H4 (cell line): ENCODE results near the genes OR5P2 and OR5P3.

GRCh38 chr11:7573348-7574387, 59.9 kb downstream of the PPFIBP2 start:
- RAMPAGE, long total RNA = no peak

DNA sequence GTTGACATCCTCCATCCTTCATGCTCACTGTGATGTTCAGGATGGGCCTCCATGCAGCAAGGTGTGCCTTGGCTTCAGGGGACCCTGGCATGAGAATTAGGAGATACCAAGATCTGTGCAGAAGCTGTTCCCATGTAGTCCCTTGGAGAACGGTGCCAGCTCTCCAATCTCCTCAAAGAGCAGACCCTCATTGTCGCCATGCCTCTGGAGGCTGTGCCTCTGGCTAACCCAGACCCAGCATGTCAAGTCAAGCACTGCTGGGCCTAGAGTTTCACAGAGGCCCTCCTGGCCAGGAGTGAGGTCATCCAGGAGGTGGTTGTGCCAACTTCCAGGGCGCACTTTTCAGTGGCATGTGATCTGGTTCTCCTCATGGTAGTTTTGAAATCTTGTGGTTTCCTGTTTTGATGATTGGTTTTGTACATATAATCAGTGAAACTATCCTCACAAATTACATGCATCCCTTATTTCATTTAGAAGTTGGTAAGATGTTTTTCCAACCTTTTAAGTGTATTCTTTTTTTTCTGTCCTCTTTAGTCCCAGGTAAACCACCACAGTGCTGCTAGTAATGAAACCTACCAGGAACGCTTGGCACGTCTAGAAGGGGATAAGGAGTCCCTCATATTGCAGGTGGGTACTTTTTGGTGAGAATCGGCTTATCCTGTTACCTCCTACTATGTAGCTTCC, 78.9 kb downstream of the PPFIBP2 start:
- RAMPAGE, long total RNA = no peak

GRCh38 chr11:7672377-7672997, 813 bp downstream of the CYB5R2 start:
- RAMPAGE, long total RNA = no peak

DNA sequence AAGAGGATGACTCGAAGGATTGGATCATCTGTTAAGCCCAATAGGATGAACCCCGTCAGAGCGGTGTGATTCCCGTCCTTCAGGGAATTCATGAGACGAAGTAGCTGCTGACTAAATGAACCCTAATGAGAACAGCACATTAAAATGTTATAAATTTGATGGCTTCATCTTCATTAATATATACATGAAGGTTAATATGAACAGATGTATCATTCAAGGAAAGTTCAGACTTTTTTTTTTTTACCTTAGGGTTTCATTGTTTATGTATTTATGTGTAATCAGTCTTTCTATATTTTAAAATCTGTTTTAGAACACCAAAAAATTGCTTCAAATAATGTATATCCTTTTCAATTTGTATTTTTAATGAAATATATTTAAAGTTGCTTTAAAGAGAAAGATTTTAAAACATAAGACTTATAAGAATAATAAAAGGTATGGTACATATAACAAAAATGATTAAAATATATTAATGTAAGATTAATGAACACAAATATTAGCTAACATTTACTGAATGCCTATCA, at the start of gene OR5P2:
Gene OR5P2, minus strand, starts transcription at position 92 of the 521 bp plus-strand sequence.
- RAMPAGE, long total RNA = no peak

GRCh38 chr11:7830717-7831043, at the start of gene OR5P3:
OR5P3 (minus strand) TSS chr11:7830840.
- RAMPAGE, long total RNA = no peak

DNA sequence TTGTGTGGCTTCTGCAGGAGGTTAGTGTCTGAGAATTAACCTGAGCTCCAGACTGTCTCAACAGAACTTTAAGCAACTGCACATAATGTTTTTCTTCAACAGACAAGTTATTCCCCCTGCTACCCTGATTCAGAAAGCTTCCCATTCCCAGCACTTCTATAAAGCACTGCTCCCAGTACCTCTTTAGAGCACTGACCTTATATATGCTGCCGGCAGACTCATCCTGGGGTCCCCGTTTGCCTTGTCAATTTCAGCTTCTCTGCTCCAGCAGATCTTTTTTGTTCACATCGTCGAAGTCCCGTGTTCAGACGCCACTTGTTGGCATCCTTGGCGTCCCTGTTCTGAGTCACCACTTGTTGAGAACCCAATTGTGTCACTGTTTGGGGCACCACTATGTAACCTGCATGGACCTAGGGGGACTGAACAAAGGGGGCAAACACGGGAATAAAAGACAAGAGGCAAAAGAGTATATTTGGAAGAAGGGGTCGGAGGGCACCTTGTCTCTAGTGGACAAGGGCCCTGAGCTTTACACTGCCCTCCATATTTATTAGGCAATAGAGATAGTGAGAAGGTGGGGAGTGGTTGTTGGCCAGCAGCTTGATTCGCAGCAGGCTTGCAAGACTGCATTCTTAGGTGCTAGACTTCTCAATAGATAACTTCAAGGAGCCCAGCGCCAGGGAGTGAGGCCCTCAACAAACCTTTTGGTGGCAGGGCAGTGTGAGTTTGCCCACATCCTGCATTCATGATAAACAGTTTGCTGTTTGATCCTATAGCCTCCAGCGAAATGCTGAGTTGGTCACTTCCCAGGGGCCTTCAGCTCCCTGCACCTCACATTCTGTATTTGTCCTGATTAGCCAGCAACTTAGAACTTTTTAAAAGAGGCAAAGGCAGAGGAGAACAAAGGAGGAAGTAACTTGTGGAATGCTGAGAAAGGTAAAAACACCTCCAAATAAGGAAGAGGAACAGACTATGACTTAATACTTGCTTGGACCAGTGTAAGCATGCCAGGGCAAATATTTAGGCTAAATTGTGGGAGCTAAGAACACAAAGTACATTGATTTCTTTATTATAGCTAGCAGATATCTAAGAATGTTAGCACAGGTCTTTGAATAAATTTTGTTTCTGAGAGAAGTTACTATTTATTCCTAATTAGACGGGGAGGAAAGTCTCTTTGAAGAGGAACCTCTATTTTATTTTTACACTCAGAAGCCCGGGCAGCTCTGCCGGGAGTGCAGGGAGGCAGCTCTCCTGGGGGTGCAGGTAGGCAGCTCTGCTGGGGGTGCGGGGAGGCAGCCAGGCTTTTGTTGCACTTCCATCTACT, 25.2 kb downstream of the OR10A6 start:
- RAMPAGE, long total RNA = no peak

DNA sequence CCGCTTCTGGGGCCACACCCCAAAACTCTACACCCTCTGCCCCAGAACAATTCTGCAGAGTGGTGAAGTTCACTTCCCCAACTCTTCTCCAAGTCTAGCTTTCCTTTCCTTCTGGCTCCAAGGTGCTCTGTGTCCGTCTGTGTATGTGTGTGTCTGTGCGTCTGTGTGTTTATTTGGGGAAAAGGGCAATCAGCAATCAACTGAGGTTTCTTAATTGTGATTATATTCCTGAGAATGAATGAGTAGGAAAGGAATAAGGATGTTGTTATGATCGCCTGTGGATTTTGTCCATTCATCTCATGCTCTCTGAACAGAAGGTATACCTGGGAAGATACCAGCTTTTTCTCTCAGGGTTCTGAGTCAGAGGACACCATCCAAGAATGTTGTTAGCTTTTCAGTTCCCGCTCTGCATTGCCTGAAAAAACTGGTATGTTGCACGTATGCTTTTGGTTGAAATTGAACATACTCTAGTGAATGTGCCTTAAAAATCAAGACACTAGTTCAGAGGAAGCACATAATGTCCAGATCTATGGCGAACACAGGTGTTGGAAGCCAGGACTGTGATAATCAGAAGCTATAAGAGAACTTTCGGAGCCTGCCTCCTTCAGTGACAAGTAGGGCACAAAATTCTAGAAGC, 23.4 kb downstream of the TUB start:
- RAMPAGE, long total RNA = no peak

DNA sequence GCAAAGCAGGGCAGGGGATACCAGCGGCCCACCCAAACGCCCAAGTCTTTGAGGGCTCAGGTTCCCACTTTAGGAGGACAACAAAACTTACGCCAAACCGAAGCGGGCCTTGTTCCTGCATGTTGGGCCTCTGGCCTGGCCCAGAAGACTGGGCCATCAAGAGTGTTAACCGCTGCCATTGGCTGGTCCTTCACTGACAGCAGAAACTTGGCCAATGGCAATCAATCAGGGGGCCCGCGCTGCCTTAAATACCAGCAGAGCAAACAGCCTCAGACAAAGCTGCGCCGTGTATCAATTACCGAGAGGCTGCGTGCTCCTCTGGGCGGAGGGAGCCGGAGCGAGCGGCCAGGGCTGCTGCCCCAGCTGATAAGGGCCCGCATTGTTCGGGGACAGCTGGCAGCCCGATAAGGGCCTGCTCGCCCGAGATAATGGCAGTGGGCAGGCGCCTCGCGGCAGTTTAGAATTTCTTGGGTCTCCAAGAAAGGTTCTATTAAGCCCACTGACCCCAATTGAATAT, 37.4 kb upstream of the RIC3 start:
- RAMPAGE, long total RNA = no peak

DNA sequence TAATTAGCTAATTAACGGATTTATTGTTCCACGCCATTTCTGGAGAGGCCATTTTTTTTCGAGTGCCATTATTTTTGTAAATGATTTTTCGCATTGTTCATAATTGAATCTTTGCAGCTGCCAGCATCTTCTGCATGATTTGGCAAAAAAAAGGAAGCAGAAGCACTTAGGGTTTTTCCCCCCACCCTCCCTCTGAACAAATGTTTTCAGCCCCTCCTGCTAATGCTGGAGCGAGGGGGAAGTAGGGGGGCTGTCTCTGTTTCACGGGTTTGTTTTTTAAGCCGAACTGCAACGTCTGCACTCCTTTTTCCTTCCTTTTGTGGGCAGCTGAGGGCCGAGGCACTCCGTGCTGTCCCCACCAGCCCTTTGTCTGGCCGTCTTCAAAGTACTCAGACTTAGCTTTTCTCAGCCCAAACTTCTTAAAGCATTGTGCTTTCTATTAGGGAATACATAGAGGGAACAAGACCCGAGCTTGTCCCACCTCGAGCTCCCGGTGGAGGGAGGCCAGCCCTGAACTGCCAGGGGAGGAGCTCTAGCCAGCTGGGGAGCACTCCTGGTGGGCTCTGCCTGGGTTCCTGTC, 37.9 kb upstream of the RIC3 start:
- RAMPAGE, long total RNA = no peak

DNA sequence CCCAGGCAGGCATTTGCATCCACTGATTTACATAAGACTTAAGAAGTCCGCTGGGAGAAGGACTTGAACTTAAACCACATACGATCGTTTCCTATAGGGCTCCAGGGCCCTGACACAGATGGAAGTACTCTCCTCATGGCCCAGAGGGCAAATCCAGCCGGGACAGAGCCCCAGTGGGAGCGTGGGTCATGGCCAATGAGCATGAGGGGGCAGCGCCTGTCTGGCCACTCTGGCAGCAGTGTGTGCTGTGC, 79.2 kb upstream of the LMO1 start:
- RAMPAGE, long total RNA = no peak

GRCh38 chr11:8641623-8642475, 40.6 kb downstream of the TRIM66 start:
- RAMPAGE, long total RNA = no peak

- RAMPAGE, long total RNA = no peak
Measured at GRCh38 chr11:8658170-8659073, 24.0 kb downstream of the TRIM66 start.

- RAMPAGE, long total RNA = no peak
Measured at GRCh38 chr11:8688621-8689642, 6.3 kb downstream of the RPL27A start.

- RAMPAGE, long total RNA = no peak
Measured at GRCh38 chr11:8693300-8694189, 11.0 kb downstream of the RPL27A start.

DNA sequence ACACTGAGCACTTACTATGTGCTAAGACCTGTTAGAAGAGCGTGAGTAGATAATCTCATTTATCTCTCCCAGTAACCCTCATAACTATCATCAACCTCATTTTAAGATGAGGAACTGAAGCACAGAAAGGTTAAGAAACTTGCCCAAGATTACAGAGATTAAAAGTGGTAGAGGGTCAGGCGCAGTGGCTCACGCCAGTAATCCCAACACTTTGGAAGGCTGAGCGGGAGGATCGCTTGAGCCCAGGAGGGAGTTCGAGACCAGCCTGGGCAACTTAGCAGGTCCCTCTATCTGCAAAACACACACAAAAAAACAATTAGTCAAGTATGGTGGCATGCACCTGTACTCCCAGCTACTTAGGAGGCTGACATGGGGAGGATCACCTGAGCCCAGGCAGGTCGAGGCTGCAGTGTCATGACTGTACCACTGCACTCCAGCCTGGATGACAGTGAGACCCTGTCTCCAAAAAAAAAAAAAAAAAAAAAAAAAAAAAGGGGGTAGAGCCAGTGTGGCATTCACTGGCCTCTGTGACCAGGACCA, 15.2 kb downstream of the RPL27A start:
- RAMPAGE, long total RNA = no peak

DNA sequence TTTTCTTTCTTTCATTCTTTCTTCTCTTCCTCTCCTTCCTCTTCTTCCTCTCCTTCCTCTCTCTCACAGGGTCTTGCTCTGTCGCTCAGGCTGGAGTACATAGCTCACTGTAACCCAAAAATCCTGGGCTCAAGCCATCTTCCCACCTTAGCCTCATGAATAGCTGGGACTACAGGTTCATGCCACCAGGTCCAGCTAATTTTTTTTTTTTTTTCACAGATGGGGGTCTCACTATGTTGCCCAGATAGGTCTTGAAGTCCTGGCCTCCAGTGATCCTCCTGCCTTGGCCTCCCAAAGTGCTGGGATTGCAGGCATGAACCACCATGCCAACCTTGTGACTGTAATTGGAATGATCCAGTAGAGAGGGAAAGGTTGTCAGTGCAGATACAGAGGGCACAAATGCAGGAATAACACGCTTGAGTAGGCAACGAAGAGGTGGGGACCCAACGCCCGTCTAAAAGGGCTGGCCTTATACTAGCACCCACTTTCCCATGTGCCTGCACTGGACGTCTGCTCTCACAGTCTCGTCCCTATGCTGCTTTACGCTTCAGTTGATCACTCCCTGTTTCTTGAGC, 55.2 kb downstream of the RPL27A start:
- RAMPAGE, long total RNA = no peak

DNA sequence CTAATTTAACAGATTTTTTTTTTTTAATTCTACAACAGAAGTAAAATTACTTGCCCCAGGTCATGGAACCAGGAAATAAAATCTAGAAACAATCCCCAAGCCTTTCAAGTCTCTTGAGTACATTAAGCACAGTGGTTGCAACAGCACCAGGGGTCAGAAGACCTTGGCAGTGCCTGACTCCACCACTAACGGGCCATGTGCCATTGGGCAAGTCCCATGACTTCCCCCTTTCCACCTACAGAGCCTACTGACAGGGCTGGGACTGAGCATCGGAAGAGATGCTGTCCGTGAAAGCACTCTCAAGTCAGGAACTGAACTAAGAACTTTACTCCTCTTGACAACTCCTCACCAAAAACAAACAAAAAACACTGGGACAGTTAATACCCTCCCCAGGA, 2.0 kb upstream of the DENND2B start:
- RAMPAGE, long total RNA = no peak

DNA sequence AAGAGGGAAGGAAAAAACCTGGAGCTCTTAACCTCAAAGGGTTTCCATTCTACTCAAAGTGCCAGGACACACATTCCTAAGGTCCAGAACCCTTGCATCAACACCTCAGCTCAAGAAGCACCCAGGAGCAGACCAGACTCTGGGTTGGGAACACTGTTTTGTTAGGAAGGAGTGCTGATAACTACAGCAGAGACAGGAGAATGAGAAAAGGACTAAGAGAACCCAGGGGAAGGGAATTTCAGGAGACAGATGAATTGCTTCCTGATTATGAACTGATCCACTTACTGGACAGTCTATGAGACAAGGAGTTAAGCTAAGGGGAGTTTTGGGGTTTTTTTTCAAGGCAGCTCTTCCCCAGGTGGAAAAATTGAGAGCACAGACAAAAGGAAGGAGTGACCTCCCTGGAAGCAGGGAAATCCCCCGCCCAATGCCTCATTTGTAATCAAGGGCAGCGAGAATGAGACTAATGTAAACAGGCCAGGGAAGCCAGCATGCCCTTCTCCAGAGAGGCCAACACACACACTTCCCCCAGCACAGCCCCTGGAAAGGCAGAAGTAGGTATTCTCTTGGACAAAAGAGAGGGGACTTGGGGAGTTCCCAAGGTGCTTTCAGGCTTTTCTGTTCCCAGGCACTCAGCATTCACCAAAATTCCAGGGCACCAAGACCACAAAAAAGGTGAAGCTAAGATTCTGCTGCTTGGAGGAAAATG, 29.3 kb upstream of the DENND2B start:
- RAMPAGE, long total RNA = no peak

DNA sequence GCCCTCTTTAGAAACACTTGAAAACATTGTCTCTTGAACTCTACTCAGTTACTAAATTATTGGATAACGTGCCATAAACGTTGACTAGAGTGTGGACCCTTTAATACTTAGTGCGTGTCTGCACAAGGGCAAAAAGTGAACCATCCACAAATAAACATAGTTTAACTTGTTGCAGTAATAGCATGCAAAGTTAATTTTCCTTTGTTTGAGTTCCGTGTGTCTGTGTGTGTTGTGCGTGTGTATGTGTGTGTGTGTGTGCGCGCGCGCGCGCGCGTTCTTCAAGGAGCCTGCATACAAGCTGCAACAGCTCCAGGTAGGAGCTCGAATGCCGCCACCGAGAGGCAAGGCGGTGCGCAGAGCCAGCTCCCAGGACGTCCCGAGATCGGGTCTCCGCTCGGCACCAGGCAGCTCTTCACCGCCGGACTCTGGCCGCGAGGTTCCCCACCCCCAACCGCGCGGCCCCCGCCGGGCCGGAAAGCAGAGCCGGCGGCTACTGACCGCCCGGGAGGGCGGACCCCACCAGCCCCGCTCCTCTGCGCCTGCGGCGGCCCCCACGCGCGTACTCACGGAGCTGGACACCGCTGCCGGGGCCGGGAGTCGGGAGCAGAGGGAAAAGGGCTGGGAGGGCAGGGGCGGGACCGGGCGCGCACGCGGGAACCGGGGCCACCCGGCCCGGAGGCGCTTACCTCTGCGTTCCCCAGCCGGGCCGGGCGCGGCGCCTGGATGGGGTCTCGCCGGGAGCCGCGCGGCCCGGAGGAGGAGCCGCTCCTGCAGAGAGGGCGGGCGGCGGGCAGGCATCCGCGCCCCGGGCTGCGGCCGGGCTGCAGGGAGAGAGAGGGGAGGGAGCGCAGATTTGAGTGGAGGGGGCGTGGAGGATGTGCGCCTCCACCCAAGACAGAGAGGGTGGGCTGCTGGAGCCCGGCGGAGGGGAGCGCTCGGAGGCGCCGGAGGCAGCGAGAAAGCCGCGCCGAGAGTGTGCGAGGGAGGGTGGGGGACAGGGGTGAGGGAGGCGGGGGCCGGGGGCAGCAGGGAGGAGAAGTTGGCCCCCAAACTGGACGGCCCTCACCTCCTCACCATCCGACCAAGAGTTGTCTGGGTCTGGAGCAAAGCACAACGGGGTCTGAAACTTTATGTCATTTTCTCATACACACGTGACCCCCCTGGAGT, 40.3 kb upstream of the AKIP1 start:
- RAMPAGE, long total RNA = start-site peak on the minus strand centred at position 1,127 of the sequence, 49 bp wide, 6 reads

GRCh38 chr11:9137685-9138178, 46.3 kb upstream of the SCUBE2 start:
- RAMPAGE, long total RNA = no peak